Hair follicle dermal papilla cell (primary cell): ENCODE measurements around a stretch of chr9.

- CAGE, long polyA plus RNA = no peak
Observed at GRCh38 chr9:127991649-127992228, 10.9 kb upstream of the EEIG1 start.

DNA sequence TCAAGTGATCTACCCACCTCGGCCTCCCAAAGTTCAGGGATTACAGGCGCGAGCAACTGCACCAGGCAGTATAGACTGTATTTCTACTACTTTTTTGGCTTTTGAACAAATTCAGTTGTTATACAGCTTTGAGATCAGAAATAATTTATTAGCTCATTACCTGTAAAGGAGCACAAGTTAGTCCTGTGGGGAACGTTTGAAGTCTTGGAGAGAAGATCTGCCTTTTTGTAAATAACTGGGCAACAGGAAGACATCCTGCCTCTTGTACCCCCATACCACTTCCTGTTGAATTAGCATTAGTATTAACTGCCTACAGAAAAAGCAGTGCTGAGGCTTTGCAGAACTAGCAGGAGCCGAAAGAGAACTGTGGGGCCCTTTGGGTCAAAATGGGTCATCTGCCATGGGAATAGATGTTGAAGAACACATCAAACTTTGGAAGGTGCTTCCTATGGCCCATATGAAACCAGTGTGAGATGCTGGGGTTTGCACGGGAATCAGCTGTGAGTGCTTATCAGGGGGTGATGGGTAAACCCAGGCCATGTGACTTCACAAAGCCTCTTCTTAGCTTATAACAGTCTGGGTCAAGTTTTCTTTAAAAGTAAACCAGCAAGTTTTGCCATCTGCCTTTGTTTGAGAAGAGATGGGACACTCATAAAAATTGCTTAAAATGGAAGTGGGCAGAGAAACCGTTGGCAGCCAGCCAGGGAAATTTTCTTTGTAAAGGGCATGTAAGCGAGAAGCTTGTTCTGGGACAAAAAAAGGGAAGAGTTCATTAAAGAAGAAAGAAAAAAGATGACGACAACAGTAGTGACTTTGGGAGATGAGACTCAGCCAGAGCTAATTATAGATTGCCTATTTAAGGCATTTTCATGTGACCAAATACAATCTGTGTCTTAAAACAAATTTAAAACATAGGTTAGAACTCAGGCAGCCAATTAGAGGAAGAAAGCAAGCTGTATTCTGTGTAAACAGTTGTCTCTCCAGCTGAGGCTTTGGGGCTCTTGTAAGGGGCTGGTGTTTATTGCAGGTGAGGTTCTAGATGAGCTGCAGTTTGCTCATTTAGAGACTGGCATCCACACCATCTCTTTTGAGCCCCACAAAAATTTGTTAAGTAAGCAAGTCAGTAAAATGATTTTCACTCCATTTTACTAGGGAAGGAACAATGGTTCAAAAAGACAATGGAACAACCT is 4.3 kb downstream of the SLC25A25 start:
- CAGE, long polyA plus RNA = no peak

DNA sequence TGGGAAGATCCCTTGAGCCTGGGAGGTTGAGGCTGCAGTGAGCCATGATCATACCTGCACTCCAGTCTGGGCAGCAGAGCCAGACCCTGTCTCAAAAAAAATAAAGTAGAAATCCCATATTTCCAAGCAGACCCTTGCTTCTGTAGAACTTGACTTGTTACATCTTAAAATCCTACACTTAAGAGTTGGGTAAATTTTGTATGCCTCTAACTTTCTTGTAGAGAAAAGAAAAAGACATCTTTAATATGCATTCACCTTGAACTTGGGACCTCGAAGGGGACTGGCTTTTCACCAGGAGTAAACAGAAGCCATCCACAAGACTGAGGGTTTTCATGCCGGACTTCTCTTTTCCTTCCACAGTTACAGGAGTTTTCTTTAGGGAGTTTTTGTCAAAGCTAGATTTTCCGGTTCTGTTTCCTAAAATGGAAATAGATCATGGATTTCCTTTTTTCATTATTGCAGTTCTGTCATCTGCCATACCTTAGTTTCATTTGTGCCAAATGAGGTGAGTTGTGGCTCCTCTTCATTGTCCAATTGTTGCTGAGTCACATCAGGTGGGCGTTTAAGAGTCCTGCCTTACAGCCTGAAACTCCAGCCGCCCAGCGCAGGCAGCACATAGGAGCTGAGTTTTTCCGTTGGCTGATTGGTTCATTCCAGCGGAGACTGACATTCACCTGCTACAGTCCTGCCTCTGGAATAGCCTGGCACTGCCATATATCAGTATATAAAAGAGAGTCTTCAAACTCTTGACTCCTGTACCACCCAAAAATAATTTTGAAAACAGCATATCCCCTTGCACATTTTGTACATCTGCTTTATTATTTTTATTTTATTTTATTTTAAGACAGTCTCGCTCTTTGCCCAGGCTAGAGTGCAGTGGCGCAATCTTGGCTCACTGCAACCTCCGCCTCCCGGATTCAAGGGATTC is 14.1 kb downstream of the SLC25A25 start:
- CAGE, long polyA plus RNA = no peak

DNA sequence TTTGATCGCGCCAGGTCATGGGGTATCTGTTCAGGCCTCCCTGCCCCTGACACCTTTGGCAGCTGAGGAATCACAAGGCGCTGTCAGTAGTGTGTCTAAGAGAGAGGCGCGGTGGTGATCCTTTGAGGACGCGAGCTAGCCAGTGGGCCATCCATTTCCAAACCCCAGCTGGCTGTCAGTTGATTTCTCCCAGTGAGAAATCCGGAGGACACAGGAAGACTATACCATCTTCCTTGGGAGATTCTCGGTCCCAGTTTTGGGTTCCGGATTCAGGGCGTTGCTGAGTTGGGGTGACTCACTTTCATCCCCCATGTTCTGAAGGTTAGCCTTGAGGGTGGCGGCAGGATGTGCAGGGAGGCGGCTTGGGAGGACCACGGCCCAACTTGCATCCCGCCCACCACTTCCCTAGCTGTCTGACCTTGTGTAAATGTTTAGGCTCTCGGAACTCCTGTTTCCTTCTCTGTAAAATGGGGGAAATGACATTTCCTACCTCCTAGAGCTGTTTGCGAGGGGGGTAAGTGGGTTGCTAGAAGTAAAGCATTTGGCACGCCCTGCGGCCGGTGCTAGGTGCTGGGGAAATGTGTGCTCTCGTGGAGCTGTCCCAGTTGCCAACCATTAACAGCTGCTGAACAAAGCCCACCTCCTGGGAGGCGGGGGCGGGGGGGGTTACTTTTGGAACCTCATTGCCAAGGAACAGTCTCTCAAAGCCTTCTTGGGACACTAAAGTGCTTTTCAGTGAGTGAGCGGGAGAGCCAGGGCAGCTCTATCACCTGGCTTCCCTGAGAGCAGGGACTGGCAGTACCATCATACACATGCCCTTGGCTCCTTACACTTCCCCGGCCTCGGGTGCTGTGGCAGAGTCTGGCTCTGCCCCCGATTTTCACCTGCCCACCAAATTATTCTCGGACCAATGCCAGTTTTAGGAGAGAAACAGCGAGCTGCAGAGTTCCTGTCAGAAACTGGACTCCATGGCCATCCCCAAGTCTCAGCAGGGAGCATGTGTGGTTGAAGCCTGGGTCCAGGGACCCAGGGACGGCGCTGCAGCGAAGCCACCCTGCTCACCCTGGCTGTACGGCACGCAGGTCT is 27.5 kb downstream of the PTGES2 start:
- CAGE, long polyA plus RNA = no peak

GRCh38 chr9:128100774-128101583 is 26.6 kb downstream of the PTGES2 start:
- CAGE, long polyA plus RNA = no peak

GRCh38 chr9:128101584-128102156 is 25.9 kb downstream of the PTGES2 start:
- CAGE, long polyA plus RNA = no peak

- CAGE, long polyA plus RNA = no peak
Observed at GRCh38 chr9:128102789-128103924, 24.4 kb downstream of the PTGES2 start.

GRCh38 chr9:128107561-128108062 is 19.9 kb downstream of the PTGES2 start:
- CAGE, long polyA plus RNA = no peak

- CAGE, long polyA plus RNA = no peak
Observed at GRCh38 chr9:128190505-128191036, 801 bp downstream of the CIZ1 start.

DNA sequence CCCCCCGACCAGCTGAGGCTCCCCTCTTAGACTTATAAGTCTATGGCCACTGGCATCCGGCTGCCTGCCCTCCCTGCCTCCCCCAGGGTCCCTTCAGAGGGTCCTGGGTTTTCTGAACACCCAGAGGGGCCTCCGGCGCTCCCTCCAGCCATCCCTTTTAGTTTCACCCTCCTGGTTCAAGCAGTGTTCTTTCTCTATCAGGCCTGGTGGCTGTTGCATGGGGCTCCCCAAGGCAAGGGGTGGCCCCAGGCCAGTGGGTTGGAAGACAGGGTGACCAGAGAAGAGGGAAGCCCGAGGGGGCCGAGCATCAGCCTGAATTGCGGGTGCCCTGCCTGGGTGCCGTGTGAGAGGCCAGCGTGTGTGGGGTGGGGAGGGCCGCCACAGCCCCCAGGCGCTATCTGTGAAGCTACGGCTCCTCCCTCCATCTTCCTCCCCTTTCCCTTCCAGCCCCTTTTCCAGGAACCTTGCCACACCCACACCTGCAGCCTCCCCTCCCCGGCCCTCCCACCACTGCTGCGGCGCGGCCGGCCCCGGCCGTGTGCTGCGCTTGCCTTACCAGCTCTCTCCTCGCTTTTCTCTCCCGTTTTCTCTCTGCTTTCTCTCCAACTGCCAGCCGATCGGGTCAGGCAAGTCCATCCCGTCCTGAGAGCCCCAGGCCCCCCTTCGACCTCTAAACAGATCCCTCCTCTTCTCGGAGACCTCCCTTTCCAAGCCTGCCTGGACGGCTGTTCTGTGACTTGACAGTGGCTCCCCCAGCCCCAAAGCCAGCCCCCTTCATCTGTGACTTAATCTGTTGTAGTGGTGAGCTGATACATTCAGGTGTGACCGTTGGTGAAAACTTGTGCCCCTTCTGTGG is 21.5 kb downstream of the GOLGA2 start:
- CAGE, long polyA plus RNA = no peak

- CAGE, long polyA plus RNA = no peak
Observed at GRCh38 chr9:128352464-128352854, 12.1 kb downstream of the SLC27A4 start.

DNA sequence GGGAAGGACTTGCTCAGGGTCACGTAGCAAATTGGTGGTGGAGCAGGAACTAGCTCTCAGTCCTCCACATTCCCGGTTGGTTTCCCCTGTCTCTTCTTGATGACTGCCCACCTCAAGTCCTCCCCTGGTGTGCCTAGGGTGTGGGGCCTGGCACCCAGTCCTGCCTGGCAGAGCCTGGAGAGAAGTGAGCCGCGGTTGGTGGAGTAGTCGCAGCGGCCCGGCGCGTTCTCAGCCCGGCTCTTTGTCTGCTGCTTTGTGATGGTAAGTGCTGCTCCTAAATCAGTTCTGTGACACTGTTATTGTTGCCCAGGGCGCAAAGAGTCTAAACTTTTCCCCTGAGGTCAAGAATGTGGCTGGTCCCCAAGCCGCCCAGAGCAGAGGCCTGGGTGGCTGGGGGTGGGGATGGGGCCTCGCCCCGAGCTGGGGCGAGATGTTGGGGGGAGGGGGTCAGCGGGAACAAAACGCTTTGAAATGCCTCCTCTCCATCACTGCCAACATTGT is 11.8 kb upstream of the CERCAM start:
- CAGE, long polyA plus RNA = no peak

DNA sequence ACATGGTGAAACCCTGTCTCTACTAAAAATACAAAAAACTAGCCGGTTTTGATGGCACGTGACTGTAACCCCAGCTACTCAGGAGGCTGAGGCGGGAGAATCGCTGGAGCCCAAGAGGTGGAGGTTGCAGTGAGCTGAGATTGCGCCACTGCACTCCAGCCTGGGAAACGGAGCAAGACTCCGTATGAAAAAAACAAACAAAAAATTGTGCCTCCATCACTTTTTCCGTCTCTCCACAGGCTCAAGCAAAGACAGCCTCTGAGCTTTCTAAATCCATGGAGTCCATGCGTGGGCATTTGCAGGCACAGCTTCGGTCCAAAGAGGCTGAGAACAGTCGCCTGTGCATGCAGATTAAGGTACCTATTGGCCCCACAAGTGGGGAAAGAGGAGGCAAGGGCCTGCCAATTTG is 20.8 kb upstream of the GLE1 start:
- CAGE, long polyA plus RNA = no peak

- CAGE, long polyA plus RNA = no peak
Observed at GRCh38 chr9:128550083-128550609, 2.2 kb upstream of the SPTAN1 start.

GRCh38 chr9:128577025-128577771 is 24.8 kb downstream of the SPTAN1 start:
- CAGE, long polyA plus RNA = no peak

GRCh38 chr9:128702928-128703623 is 773 bp downstream of the PKN3 start:
- CAGE, long polyA plus RNA = no peak

DNA sequence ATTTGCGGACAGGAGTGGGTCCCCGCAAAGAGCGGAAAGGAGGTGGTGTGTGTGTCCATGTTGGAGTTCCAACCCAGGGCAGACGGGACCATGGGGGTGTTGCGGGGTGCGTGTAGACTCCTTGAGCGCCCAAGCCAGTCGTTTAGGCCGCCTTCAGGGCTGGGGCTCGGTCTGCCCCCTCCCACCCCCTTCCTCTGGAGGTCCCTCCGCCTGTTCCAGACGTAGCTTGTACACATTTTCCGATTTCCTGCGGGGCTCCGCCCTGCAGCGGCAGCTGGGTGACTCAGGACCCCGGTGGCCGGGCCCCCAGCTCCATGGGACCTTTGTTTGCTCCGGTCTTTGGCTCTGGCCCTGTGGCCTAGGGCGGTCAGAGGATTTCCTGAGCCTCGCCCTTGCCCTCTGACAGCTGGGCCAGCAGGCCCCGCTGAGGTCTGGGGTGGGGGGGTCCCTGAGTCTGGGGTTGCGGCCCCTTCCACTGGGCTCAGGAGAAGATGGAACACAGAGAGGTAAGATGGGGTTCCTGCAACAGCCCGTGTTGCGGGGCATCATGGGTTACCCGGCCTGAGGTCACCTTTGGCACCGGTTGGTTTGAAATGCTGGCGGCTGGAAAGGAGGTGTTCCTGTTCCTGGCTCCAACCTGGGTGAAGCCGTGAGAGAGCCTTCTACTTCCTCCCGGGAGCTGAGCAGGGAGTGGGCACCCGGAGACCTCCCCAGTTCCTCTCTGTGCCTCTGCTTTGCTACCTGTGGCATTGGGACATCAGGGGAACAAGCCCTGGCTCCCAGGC is 1.5 kb downstream of the PKN3 start:
- CAGE, long polyA plus RNA = no peak

GRCh38 chr9:128762723-128763537 is 8.8 kb downstream of the ZER1 start:
- CAGE, long polyA plus RNA = no peak

DNA sequence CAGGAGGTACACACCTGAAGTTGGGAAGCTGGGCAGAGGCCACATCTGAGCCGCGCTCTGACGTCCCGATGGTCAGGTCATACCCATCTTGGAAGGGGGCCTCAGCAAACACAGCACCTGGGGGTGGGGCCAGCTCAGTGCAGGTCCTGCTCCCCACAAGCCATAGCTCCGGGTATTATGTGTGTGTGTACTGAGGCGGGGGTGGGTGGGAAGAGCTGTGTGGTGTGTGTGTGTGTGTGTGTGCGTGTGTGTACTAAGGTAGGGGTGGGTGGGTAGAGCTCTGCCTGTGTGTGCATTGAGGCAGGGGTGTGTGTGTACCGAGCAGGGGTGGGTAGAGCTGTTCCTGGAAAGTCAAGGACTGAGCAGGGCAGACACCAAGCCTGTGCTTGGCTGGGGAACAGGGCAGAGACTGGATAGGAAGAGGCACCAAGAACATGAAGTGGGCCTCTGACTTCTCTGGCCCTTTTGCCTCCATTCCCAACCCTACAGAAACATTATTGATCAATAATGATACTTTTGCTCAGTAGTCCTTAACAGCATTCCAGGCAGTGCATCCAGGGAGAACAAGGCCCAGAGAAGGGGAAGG is 5.4 kb downstream of the SPOUT1 start:
- CAGE, long polyA plus RNA = no peak

DNA sequence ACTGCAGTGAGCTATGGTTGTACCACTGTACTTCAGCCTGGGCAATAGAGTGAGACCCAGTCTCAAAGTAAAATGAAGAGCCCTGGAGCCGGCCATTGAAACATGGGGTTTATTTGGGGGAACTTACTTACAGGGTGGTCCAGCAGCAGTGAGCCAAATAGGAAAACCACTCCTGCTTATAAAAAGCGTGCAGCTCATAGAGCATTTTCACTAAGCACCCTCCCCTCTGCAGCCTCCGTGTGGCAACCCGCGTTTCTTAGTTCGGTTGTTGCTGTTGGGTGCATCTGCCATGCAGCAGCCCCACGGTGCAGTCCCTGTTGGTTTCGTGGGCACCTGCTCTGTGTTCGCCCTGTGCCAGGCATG is 10.2 kb upstream of the PHYHD1 start:
- CAGE, long polyA plus RNA = no peak